Hair follicular keratinocyte (primary cell): ENCODE data around the genes TOP3A and TBC1D28.

DNA sequence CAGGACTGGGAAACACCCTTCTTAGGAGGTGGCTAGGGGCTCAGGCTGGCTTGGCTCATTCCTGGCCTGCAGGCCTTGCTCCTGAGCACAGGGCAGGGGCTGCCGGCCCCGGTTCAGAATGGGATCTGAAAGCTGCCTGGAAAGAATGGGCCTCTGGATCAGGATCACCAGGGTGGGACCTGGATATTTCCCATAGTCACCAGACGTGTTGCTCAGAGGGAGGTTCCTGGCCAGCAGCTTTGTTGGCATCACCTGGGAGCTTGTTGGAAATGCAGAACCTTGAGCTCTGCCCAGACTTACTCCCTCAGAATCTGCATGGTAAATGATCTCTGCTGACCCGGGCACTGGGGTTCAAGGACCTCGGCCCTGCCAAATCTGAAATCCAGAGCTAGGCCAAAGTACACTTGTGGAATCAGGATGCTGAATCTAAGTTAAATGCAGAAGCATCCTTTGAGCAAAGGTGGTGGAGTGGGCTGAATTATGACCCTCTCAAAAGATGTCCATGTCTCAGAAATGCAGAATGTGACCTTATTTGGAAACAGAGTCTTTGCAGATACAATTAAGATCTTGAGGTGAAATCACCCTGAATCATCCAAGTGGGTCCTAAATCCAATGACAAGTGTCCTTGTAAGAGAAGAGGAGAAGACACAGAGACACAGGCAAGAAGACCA lies 29.4 kb upstream of the MED9 start:
- RAMPAGE, long total RNA, result no peak

DNA sequence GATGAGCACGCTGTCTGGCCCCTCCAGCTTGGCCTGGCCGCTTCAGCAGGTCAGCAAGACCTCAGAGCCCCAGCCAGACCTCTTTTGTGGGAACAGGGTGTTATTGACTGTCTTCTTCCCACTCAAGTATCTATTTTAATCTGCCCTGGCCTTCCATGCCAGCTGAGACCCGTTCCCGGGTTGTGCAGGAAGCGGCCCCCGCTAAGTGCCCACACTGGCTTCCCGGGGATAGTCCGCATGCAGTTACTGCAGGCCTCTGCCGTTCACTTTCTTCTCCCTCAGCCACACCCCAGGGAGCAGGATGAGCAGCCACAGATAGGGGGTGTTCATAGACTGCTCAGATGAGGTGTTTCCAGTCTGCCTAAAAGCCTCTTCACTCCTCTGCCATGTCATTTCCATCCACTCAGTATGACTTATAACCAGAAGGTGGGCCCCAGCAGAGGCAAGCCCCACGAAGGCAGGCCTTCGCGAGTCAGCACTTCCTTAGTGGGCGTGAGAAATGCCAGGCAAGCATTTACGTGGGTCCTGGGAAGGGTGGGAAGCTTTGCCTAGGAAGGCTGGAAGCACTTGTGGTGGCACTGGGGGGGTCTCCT lies 7.6 kb downstream of the MED9 start:
- RAMPAGE, long total RNA, result no peak

DNA sequence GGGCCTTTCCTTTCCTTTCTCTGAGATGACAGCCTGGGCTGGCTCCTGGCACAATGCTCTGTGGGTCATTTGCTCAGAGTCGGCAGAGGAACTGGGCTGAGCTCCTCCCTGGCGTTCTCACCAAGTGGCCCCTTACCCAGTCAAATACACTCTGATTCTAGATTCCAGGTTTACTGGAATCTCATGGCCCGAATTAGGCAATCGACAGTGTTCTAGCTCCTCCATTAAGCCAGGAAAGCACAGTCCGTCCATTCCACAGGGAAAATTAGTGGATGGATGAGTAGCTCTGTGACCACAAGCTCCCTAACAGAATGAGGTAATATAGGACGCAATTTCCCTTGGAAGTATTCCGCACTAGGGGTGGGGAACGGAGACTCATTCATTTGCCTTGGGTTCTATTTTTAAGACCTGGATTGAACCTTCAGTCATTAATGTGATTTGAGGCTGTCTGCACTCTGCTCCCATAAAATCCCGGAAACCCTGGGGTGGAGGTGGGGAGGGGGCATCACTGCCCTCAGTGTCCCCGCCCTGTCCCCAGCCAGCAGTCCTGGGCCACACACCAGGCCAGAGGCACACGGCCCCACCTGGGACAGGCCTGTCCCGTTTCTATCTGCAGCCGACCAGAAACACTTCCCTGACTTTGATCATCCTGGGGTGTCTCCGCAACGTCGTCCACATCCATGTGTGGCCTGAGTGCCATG lies 19.4 kb upstream of the RASD1 start:
- RAMPAGE, long total RNA, result no peak

DNA sequence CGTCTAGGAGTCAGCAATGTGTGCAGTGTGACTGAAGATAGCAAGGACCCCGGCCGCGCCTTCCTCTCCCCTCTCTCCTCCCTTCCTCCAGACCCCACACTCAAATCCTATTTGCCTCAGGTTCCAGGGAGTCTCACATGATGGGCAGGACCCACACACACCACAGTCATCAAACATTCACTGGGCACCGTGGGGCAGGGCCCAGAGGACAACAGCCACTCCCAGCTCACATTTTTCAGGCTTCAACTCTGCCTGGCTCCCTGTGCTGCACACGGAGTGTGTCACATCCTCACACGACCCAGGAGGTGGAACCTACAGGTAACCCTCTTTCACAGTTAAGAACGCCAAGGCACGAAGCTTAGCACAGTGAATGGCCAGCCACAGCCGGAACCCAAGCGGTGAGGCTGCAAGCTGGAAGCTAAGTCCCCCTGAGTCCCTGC lies 30.5 kb downstream of the PEMT start:
- RAMPAGE, long total RNA, result no peak

DNA sequence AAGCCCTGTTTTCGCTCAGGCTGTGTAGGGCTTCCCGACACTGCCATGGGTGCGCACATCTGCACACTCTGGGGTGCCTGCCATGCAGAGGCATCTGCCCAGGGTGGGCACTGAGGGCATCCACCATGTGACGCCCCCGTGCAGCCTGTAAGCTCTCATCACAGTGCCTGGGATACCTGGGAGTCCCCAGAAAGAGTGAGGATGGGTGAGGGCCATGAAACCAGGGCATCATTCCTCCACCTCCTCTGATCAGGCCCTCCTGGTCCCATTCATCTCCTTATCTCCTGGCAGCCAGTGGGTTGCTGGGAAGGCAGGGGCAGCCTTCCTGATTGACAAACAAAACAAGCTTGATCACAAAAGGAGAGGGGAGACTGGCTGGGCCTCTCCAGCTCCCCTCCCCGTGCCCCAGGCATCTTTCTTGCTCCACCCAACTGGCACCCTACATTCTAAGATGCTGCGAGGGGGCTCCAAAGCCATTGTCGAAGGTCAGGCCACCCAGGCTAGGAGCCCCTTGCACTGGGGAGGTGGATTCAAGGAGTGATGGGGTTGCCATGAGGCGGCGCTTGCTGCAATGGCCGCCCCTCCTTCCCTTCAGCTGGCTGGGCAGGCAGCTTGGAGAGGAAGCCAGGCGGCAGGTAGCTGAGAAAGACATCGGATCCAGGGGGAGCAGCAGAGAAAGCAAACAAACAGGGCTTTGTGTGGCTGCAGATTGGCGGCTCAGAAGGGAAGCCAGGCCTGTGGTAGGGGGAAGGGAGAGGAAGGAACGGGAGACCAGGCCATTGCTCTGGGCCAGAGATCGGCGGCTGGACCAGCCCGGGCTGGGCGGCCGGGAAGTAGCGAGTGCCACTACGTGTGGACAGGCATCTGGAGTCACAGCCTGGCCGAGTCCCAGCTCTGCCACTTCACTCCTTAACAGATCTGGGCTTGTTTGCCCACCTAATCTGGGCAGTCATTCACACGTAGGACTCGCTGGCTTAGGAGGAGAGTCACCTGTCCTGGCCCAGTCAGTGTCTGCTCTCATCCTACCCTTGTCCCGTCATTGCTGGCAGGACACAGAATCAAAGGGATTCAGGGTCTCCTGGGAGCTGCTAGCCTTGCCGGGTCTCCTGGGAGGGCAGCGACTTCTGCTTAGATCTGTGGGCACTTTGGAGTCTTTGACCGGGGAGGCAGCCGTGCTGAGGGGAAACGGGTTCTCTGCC lies 12.2 kb downstream of the RAI1 start:
- RAMPAGE, long total RNA, result no peak

DNA sequence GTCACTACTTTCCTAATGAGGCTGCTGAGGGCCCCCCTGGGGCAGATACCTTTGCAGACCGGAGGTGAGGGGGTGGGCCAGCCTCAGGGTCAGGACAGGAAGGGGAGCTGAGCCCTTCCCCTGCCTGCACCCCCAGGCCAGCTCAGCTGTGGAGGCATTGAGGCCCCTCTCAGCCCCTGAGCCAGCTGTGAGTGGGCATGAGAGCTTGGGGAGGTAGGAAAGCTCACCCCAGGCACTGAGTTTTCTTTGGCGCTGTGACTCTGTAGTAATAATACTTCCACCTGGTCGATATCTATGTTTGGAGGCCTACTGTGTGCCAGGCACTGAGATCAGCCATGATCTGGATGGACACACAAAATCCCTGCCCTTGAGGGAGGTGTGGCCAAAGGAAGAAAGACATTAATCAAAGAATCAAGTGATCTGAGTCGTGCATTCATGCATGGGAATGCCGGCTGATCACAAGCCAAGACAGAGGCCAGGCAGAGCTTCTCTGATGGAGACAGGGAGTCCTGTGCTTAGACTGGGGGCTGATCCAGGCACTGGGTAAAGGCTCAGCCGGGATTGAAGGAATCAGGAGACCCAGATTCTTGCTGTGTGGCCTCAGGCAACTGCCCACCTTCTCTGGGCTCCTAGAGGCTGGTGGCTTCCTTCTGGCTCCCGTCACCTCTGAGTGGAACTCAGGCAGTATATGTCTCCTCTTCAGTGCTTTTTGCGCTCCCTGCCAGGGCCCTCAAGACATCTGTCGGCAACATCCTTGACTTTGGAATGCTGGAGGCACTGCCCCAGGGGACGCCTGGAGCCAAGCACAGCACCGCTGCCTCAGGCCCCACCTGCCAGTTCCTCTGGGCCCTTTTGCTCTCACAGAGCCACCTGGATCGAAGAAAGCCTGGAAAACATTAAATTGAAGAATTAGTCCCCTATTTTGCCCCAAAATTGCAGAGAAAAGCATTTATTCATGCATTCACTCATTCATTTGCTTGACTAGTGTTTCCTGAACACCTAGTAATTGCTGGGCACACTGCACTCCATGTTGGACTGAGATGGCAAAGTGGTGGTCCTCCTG lies 17.6 kb downstream of the RAI1 start:
- RAMPAGE, long total RNA, result no peak

DNA sequence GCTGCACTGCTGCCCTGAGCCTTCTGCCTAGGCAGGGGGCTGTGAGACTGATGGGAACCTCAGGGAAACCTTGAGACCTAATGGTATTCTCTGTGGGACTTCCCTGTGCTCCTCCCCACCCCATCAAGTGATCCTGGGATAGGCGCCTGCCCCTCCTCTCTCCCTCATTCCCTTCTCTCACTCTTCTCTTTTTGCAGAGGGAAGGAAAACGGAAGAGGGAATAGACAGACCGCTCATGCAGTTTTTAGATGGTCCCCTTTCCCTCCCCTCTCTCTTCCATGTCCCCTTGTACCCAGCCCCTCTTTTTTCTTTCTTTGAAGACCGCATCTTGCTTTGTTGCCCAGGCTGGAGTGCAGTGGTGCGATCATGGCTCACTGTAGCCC lies 20.0 kb downstream of the RAI1 start:
- RAMPAGE, long total RNA, result no peak

GRCh38 chr17:17757817-17759080 lies 77.0 kb downstream of the RAI1 start:
- RAMPAGE, long total RNA, result no peak

DNA sequence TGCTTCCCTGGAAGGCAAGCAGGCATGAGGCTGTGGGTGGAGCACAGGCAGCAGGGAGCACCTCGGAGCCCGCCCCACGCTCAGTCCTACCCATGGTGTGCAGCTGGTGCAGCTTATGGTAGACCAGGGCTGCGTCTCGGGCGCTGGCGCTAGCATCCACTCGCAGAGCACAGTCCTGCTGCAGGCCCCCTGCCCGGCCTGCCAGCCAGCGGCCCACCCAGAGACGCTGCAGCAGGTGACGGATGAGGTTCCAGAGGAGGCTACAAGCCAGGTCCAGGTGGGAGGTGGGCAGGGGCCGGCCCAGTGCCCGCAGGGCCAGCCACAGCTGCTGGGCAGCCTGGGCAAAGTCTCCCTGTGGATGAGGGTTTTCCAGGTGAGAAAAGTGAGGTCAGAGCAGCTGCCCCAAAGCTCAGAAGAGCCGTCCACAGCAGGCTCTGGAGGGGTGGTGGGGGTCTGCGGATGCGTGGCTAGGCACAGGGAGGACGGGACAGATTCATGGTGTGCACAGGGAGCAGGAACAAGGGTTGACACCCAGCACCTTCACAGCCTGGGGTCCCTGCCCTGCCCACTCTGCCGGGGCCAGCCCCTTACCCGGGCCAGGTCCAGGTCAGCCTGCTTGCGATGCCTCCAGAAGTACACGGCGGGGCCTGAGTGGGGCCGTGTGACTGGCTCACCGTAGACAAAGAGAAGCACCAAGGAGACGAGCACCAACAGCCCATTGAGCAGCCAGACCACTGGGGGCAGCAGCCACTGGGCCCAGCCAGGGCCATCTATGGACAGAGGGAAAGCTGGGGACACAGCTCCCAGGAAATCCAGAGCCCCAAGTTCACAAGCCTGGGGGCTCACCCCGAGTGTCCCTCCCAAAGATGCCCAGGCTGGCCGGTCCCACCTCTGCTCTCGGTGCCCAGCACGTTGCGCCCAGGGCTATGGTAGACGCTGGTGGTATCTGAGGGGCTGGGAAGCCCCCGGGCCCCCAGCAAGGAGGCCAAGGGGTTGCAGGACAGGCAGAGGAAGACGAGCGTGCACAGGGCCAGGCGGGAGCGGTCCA lies 20.1 kb downstream of the SREBF1 start:
- RAMPAGE, long total RNA, result no peak

GRCh38 chr17:17821958-17823196 lies 14.4 kb downstream of the SREBF1 start:
- RAMPAGE, long total RNA, result no peak

- RAMPAGE, long total RNA, result no peak
Observed at GRCh38 chr17:17834869-17835614, 1.7 kb downstream of the SREBF1 start.

GRCh38 chr17:17849545-17850690 lies 13.1 kb upstream of the SREBF1 start:
- RAMPAGE, long total RNA, result no peak

- RAMPAGE, long total RNA, result no peak
Observed at GRCh38 chr17:18094015-18094563, 6.3 kb downstream of the DRG2 start.

DNA sequence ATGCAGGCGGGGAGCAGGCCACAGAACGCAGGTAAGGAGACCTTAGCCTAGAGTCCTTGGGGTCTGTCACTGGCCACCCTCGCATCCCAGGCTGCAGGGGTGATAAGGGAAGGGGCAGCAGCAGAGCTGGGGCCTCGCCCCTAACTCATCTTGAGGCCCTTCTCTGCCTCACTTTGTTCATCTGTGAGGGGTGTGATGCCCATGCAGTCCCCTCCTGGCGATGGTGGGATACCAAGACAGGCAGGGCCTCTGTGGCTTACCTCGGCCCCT lies 173 bp downstream of the MYO15A start:
- RAMPAGE, long total RNA, result no peak

GRCh38 chr17:18261206-18261621 lies 752 bp downstream of the MIEF2 start:
- RAMPAGE, long total RNA, result no peak

GRCh38 chr17:18314417-18315136 lies at the start of gene TOP3A:
TSS of gene TOP3A (minus strand) at chr17:18314994.
- RAMPAGE, long total RNA, result no peak

GRCh38 chr17:18316032-18316714 lies 1.1 kb downstream of the SMCR8 start:
- RAMPAGE, long total RNA, result no peak

DNA sequence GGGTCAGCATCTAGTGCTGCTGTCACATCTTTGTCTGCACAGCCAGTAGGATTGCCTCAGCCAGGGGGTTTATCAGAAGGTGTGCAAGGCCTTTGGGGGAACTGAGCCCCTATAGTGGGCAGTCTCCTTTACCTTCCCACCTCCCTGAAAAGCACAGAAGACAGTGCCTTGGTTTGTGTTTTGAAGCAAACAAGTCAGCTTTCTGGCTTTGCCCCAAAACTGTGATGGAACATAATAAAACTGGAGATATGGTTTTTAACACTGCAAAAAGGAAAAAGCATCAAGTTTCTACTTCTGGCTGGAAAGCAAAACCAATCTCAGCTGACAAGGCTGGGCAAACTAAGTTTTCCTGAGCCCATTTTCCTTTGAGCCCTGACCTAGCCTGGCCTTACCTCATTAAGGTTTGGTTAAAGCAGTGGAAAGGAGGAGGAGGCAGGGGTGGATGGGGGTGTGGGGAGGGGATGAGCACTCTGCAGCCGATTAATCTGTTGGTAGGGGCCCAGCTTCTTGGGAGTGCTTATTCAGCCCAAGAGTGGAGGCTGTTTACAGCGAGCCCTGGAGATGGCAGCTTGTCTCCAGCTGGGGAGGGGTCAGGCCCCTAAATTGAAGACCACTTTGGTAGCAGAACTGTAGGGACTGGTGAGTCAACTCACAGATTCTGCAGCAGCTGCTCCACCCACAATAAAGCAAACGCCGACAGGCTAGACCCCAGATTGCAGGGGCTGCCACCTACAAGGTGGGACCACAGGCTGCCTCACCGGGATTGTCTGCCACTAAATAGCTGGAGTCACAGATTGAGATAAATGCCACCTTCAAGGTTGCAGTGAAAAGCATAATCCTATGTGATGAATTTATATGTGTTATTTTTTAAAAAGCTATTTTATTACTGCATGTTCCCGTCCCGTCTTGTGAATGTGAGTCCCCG lies 12.0 kb downstream of the SMCR8 start:
- RAMPAGE, long total RNA, result no peak

DNA sequence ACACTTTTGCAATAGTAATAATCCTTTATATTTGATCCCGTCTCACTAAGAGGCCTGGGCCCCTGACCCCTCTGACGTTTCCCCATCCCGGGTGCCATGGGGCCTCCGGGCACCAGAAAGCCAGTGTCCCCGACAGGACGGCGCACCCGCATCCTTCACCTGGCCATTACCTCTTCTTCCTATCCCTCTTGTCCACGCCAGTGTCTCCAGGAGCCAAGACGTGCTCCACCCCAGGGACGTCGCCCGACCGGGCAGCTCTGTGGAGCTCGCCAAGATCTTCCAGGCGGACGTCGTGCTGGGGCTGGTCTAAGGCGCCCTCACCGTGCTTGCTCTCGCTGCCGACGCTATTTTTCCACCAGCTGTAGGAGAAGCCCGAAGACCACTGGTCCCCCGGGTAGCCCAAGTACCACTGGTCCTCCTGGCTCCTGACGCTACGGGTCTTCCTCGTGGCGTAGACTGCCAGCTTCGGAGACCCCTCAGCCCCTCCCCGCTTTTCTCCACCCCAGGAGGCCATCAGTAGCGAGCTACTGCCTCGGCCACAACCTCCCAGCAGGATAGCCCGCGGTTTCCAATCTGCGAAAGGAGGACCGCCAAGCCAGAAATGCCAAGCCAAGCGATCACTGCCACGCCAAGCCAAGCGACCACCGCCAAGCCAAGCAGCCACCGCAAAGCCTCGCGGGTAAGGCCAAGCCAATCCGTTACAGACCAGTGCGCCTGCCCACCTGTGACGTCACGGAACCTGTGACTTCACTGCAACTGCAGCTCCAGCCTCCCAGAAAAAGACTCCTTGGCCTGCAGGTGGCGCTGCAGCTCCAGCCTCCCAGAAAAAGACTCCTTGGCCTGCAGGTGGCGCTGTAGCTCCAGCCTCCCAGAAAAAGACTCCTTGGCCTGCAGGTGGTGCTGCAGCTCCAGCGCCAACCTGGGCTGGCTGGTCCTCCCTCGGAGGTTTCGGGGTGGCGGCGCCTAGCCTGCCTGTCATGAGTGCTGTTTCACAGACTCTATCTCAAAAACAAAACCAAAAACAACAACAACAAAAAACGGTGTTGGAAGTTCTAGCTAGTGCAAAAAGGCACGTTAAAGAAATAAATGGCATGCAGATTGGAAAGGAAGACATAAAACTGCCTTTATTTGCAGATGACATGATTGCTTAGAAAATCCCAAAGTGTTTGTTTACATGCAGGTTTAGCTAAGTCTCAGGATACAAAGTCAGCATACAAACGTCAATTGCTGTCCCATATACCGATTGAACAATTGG lies 18.8 kb downstream of the TBC1D28 start:
- RAMPAGE, long total RNA, result start-site peak on the minus strand centred at position 654 of the sequence, 48 bp wide, 123 and 32 reads in 2 replicates

DNA sequence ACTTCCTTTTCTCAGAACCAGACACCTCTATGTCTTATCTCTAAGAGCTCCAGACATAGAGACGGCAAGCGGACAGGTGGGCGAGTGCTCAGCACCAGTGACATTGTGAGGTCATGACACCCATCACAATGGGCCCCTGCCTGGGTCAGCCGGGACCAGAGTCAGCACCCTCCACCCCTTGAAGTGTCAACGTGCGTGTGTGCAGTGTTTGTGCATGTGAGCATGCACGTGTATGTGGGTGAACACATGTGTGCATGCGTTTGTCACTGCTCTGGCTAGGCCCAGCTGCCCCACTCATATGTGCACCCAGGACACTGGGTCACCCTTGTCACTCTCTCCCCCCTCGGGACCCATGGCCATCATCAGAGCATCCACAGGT lies at the start of gene TBC1D28:
Gene TBC1D28, minus strand, starts transcription at position 63 of the 379 bp plus-strand sequence.
- RAMPAGE, long total RNA, result no peak